Astrocyte (in vitro differentiated cells and primary cell): ENCODE results near the gene STK38L.

DNA sequence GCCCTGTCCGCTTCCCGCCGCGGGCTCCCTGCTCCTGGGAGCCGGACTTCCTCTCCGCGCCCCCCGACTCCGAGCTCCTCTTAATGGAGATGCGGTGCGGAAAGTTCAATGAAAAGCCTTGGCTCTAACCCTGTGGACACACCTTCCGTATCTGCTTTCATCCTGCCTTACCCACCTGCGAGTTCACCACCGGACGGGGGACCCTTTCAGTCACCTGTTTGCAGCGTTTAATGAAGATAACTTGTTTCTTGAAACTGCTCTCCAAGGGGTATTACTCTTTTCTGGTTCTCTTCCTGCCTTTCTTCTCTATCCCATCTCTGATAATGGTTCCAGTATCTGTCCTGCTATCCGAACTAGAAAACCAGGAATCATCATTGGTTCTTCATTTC is 550 bp downstream of the FGFR1OP2 start:
- PRO-cap = no peak
- RRBS, 2 experiments = 1 to 3% methylated on average over 5 of the region's 17 CpGs

GRCh38 chr12:26939881-26940324 is 1.6 kb downstream of the FGFR1OP2 start:
- PRO-cap = no peak
- RRBS, 2 experiments = no CpG with 5 or more reads among the region's 2 CpGs

DNA sequence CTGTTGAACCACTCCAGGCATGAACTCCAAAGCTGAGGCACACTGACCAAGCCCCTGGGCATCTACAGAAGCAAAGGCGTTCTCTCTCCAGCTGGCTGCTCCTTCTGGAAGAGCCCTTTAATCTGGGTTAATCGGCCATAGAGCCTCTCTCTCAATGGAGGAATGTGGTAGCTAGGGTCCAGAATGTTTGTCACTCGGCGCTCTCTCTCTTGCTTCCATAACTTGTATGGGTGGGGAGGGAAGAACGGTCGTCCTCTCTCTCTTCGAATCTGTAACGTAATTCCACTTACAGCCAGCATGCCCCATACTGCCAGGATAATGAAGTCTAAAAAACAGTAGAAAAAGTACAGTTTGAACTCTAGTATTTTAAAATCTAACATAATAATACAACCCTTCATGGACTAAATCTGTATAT is 35.6 kb downstream of the FGFR1OP2 start:
- PRO-cap = no peak
- RRBS, 2 experiments = no CpG with 5 or more reads among the region's 8 CpGs

- PRO-cap = no peak
- RRBS, 2 experiments = no CpG with 5 or more reads among the region's 5 CpGs
Measured at GRCh38 chr12:27214102-27214863, 29.8 kb upstream of the STK38L start.

DNA sequence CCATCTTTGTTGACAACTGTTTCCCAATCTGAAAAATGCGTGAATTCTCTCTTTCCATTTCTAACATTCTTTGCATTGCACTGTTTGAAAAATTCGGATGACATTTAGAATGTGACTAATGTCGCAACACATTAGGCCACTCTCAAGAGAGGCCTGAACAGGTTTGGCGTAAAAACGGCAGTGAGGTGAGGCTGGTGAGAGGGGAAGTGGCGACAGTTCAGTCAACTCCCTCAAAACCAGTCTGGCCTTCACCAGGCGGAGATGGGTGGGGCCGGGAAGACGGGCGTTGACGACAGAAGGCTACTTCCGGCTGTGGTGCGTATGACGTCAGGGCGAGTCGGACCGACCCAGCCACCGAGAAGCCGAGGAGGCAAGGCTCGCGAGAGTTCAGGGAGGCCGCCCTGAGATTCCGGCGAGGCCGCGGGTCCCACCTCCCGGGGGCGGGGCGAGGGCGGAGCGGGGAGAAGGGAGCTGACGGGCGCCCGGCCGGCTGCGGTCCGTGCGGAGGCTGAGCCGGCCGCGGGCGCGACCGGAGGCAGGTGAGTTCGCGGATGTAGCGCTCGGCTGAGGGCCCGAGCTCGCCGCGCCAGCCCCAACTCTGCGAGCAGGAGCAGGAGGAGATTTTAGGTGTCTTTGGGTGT is at the start of gene STK38L:
STK38L (plus strand) TSS at position 493 of the 641 bp plus-strand sequence.
- PRO-cap = bidirectional peak, plus-strand start at position 504 of the sequence, minus-strand start at position 172 of the sequence
- RRBS, 2 experiments = 3 to 4% methylated on average over 12 to 26 of the region's 53 CpGs

DNA sequence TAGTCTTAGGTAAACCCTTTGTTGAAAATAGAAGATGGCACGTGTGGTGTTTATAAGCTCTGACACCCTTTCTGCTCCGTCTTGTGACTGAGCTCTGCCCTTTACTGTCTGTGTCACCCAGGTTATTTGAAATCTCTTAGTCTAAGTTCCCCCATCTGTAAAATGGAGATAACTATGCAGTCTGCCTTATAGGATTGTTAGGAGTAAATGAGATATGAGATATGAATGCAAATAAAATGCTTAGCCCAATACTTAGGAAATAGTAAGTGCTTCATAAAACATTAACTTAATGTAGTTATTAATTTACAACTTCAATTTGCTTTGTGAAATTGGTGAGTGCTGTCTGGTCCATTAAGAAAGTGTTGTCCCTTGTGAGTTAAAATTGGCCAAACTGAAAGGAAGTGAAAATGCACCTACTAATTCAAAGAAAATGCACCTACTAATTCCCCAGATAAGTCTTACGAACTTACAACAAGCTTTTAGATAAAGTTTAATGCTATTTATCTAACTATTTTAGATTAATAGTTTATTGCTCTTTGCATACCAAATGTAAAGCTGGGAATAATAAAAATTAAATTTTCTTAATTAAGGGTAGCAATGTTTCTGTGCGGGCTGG is 1.6 kb downstream of the BMAL2 start:
- PRO-cap = no peak
- RRBS, 2 experiments = no CpG with 5 or more reads among the region's 4 CpGs

- PRO-cap = no peak
- RRBS, 2 experiments = no CpG with 5 or more reads among the region's 3 CpGs
Measured at GRCh38 chr12:27582968-27583593, 59.1 kb downstream of the PPFIBP1 start.

- PRO-cap = unidirectional peak, minus-strand start at chr12:27711472
- RRBS, 2 experiments = no CpG with 5 or more reads among the region's 16 CpGs
Measured at GRCh38 chr12:27711228-27711874, 719 bp downstream of the MRPS35 start.

DNA sequence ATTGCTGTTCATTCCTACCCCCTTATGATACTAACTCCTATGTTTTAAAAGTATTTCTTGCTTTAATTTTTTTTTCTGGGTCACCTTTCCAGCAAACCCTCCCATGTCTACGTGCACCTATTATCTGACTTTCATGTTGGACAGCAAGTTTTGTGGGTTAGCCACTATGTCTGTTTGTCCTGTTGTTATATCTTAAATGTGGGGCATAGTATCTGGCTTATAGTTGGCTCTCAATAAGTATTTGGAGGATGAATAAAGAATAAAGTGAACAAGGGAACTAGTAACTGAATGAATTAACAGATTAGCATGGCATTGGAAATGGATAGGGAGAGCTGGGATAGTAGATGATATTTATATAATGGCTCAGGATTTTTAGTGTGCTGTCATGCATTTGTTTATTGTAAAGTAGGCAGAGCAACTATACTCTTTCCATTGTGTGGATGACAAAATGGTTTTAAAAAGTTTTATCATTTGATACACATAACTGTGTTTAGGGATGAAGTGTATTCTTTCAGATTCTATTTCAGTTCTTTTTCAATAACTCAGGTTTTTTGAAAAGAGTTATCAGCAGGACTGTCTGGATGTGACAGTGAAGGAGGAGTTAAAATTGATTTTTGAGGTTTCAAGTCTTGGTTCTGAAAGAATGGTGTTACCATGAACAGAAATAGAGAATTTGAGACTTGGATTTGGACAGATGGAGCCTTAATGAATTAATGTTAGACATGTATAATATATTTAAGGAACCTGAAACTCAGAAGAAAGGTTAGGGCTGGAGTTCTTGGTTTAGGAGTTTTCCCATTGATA is 70.5 kb downstream of the CCDC91 start:
- PRO-cap = no peak
- RRBS, 2 experiments = no CpG with 5 or more reads among the region's 1 CpG

DNA sequence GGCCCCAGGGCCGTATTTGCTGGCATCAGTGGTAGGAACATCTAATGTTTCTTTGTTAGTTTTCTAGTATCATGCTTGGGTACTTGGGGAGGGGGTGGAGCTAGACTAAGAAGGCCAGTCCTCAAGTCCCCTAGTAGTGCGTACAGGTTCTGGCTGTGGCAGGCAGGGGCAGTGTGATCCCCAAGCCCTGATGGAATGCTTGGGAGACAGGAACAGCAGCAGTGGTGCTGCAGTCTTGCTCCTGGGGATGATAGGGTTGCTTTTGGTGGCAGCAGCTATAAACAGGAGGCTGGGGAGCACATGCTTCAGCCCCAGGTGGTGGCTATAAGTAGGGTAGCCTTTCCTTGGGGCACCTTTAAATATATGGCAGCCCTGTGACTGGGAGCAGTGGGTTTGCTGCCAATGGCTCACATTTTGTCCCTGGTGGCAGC is 36.7 kb upstream of the FAR2 start:
- PRO-cap = no peak
- RRBS, 2 experiments = no CpG with 5 or more reads among the region's 2 CpGs

DNA sequence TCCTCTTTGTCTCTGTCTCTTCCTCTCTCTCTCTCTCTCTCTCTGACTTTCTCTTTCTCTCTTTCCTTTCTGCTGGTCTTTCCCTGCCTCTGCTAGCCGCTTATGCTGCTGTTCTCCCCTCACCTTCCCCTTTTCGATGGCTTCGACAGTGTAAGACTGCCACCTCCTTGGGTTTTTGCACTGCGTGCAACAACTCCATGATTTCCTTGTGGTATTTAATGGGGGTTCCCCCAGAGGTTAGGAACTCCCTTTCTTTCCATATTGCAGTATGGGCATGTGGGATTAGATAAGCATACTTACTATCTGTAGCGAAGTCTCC is 21.6 kb downstream of the FAR2 start:
- PRO-cap = no peak
- RRBS, 2 experiments = no CpG with 5 or more reads among the region's 5 CpGs

- PRO-cap = bidirectional peak, plus-strand start at chr12:29380913, minus-strand start at chr12:29380915
- RRBS, 2 experiments = 2% methylated on average over 15 of the region's 32 CpGs
Measured at GRCh38 chr12:29380340-29381041, 481 bp downstream of the ERGIC2 start.

DNA sequence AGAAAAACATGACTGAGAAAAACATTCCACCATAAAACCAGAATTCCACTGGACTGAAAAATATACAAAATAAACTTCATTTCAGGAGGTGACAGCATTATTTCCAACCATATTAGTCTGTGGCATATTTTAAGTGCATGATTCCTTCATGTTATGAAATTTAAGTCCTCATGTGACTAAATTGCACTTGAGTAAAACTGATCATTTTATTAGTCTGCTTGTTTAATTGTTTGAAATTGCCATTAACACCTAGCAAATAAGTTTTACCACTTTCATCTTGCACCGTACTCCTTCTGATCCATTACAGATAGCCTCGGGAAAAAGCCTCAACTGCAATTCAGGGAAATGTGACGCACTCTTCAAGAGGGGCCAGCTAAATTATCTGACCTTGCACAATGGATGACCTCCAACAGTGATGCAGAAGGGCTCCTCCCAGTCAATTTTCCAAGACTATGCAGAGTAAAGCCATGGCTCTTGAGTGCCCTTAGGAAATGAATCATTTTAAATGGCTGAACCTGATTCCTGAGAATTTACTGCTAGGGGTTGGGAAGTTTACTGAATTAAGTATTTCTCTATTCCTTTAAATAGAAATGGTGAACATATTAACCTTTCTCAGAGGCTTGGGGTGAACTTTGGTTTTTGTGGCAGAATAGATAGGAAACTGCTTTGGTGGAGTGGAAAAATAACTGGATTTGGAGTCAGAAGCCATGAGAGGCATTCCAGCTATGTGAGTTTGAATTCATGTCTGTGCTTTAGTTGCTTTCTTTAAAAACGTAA is 64.6 kb upstream of the OVCH1 start:
- PRO-cap = no peak
- RRBS, 2 experiments = no CpG with 5 or more reads among the region's 4 CpGs

GRCh38 chr12:29574534-29574968 is 77.1 kb upstream of the OVCH1 start:
- PRO-cap = no peak
- RRBS, 2 experiments = no CpG with 5 or more reads among the region's 4 CpGs

GRCh38 chr12:29741417-29742119 is 42.2 kb downstream of the TMTC1 start:
- PRO-cap = no peak
- RRBS, 2 experiments = no CpG with 5 or more reads among the region's 7 CpGs

DNA sequence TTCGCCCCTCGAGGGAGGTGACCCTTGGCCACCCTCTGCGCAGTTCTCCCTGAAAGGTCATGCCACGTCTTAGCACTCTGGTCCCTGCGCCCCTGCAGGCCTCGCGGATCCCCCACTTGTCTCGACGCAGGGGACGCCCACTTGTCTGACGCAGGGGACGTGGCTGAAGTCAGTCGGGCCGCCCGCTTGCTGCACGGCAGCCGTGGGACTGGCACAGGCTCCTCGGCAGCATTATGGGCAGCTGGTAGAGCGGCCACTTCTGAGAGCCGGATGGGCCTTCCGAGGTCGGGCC is 40.7 kb upstream of the CAPRIN2 start:
- PRO-cap = bidirectional peak, plus-strand start at position 194 of the sequence, minus-strand start at position 79 of the sequence
- RRBS, 2 experiments = no CpG with 5 or more reads among the region's 22 CpGs

DNA sequence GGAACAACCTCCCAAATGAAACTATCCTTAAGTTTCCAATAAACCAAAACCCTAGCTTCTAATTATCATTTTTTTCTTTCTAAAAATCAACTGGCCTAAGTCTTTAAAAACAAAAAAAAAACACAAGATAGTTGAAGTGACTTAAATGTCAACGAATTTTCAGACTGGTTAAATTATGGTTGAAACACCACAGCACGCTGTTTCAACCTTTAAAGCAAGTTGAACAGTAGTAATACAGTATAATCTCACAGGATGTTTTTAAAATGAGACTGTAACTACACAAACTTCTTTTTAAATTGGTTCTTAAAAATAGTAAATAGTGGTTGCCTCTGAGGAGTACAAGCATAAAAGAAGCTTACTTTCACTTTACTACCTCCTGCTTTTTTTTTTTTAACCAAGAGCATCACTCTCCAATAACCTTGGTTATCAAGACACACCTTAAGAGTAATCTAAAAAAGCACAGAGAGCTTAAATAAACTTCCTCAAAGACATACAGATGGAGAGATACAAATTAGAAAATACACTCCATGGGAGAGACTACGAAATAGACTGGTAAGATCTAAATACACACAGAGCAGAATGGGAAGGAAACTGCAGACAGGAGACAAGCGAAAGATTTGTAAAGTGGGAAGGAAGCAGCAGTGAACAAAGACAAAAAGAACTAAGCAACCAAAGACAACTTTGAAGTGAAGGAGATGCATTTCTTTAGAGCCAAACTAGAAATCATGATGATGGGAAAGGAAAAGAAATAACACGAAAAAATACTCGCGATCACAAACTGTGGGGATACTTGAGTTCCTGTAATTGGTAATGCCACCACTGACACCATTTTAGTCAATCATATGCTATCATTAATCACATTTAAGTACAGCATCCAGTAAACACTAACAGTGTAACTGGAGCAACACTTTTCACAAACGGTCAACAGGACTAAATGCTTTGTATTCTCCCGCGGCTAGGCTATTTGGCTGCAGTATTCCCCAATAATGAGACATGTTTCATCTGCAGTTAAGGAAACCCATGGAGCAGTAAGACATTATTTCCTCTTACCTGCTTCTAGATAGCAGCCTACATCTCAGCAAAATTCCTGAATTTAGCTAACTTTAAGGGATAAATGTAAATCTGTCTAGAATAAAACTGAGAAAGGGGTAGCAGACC is 8.3 kb downstream of the SINHCAF start:
- PRO-cap = no peak
- RRBS, 2 experiments = no CpG with 5 or more reads among the region's 10 CpGs

DNA sequence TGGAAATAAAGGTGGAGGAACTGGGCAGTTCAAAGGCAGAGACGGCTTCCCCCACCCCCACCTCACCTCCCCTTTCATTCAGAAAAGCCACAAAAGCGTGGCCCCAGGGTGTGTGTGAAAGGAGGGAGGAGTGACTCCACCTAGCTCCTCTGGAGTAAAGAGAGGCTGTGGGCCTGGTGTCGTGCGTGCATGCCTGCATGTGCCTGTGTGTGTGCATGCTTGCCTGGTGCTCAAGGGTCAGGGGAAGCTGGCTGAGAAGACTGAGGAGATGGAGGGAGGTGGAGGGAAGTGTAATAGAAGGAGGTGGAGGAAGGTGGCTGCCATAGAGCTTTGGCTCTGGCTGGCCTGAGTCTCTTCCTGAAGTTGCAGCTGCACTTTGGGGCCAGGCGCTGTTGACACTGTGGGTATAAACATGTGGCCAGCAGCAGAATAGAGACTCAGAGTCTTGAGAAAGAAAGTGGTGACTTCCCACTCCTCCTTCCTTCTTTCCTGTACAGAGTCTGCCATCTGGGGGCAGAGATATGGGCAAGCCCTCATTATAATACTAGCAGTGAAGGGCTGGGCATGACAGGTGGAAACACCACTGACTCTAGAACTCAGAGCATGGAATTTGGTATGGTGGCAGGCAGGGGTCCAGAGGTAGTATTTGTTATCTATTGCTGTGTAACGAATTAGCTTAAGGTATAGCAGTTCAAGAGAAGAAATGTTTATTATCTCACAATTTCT is 37.0 kb upstream of the SINHCAF start:
- PRO-cap = no peak
- RRBS, 2 experiments = no CpG with 5 or more reads among the region's 6 CpGs

GRCh38 chr12:31554631-31555506 is 36.1 kb downstream of the DENND5B start:
- PRO-cap = no peak
- RRBS, 2 experiments = no CpG with 5 or more reads among the region's 15 CpGs

GRCh38 chr12:31646759-31647537 is 12.5 kb upstream of the ETFBKMT start:
- PRO-cap = no peak
- RRBS, 2 experiments = no CpG with 5 or more reads among the region's 11 CpGs